Endodermal cell (in vitro differentiated cells): Measurements from ENCODE around the gene UNC13C.

DNA sequence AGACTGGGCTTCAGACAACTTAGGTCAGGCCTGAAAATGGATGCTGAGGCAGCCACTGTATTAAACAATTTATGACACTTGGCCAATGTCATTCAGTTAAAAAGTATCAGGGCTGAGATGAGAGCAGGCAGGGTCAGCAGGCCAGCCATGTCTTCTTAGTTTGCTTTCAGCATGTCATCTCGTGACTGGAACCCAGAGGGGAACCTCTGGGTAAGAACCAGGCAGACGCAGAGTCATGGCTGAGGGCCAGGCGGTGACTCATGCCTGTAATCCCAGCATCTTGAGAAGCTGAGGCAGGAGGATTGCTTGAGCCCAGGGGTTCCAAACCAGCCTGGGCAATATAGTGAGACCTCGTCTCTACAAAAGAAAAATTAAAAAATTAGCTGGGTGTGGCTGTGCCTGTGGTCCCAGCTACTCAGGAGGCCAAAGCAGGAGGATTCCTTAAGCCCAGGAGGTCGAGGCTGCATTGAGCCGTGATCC lies 11.8 kb downstream of the BCL2L10 start:
- PRO-cap: no peak

GRCh38 chr15:52178946-52179149 lies 12.3 kb downstream of the GNB5 start:
- PRO-cap: no peak

GRCh38 chr15:52179150-52180203 lies 11.7 kb downstream of the GNB5 start:
- PRO-cap: bidirectional peak, plus-strand start at chr15:52179505, minus-strand start at chr15:52179354; bidirectional peak, plus-strand start at chr15:52180073, minus-strand start at chr15:52179923

DNA sequence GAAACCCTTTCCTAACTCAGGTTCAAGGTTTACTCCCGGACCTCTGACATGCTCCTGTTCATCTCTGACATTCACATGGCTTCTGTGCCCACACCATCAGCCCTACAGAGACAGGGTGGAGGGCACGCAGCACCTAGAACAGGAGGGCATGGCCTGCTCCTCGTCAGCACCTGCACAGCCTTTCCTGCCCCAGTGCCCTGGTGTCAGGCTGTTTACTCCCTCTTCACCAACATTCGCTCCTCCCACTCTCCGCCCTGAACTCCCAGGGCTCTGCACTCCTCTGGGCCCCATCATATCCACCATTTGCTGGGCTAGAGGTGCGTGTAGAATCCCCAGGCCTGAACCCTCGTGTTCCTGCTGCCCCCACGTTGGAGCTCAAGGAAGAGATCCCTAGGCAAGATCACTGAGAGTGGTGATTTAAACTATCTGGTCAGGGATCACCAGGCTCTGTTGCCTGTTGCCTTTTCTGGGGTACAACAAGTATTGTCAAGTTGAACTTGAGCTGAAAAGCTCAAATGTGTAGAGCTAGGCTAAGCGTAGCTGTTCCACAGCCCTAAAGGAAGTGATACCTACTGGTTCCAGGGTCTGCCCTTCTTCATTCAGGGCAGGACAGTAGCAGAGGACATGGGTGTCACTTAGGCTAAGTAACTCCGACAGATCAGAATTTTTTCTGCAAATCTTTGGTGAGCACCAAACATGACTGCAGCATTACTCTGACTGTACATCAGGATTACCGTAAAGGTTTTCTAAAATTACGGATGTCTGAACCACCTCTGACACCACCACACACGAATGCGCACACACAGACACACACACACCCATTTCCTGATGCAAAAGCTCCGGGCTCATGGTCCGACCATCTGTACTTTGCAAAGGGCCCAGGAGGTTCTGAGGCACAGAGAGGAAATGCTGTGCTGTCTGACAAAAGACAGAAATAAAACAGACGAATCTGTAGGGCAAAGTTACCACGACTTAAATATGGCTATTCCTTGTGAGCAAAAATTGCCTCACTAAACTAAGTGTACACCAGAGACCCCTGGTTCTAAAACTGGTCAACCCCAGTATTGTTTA lies 43.7 kb upstream of the GNB5 start:
- PRO-cap: no peak

DNA sequence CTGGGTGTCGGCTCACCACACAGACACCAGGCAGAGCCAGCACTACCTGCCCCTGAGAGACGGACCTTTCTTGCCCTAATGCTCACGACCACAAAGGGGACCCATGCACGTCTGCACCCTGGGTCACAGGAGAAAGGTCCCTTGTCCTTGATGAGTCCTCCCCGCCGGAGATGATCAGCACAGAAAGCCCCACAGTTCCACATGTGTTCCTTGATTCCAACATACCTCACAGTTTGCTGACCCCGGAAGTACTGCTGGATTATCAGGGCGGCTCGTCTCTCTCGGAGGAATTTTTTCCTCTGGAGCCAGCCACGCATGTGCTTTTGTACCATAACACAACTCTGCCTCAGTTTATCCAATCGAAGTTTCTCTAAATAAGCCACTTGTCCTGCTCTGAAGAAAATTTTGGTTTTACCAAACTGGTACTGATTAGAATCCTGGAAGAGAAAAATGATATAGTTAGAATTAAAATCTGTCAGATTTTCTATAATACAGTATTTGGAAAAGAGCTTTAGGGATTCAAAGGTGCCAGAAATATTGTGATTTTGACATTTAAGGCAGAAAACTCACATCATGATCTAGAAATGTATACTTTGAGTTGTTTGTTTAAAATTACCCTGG lies 51.4 kb downstream of the MYO5C start:
- PRO-cap: no peak

GRCh38 chr15:52286045-52286244 lies 9.7 kb downstream of the MYO5C start:
- PRO-cap: no peak

DNA sequence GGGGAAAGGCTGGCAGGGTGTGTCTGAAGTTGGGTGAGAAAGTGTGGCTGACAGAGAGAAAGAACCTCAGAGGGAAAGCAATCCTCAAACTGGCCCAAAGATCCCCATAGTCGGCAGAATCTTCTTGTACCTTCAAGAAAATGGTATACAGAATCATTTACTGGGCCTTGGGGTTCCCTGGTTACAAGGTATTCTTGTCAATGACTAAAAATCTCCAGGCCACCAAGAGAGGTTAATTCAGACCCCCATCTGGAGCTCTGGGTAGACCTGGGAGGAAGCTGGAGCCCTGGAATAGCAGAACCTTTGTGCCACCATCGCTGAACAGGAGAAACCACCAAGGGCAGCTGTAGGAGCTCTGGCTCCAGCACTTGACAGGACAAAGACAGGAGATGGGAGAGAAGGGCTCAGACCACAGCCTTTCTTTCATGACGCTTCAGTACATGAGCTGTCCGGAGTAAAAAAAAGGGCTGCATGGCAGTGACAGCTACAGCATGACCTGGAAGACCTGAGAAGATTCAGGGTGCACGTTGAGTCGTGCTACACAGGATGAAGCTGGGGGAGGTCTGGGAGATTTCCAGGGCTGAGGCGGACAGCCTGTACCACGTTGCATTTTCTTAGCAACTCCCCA lies 15.2 kb upstream of the MYO5C start:
- PRO-cap: no peak

GRCh38 chr15:52481759-52482308 lies 46.8 kb downstream of the MYO5A start:
- PRO-cap: no peak

DNA sequence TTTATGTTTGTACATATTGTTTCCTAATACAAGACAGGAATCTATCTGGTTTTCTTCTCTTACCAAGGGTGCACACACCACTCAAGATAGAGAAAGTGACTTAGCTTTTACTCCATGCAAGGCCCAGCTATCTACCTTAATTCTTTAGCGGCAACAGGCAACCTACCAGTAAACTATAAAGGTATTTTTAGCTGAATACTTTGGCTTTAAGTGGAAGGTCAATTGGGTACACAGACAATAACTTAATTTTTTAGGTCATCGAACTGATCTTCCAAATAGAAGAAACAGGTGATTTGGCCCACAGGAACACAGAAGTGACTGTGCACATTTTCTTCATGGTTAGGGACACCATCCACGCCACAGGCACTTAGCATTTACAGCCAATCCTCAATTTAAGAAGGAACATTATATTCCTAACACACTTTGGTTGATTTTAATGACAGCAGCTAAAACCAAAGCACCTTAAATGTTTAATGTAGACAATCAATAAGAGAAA lies 2.0 kb downstream of the ARPP19 start:
- PRO-cap: no peak

- PRO-cap: no peak
Measured at GRCh38 chr15:52662887-52663446, 16.2 kb downstream of the ATOSA start.

- PRO-cap: no peak
Measured at GRCh38 chr15:52677964-52678107, 1.4 kb downstream of the ATOSA start.

- PRO-cap: bidirectional peak, plus-strand start at chr15:52678524, minus-strand start at chr15:52678344
Measured at GRCh38 chr15:52678108-52678498, 1.1 kb downstream of the ATOSA start.

GRCh38 chr15:52679996-52680342 lies 781 bp upstream of the ATOSA start:
- PRO-cap: no peak

GRCh38 chr15:52797673-52798271 lies 7.6 kb upstream of the ONECUT1 start:
- PRO-cap: no peak

DNA sequence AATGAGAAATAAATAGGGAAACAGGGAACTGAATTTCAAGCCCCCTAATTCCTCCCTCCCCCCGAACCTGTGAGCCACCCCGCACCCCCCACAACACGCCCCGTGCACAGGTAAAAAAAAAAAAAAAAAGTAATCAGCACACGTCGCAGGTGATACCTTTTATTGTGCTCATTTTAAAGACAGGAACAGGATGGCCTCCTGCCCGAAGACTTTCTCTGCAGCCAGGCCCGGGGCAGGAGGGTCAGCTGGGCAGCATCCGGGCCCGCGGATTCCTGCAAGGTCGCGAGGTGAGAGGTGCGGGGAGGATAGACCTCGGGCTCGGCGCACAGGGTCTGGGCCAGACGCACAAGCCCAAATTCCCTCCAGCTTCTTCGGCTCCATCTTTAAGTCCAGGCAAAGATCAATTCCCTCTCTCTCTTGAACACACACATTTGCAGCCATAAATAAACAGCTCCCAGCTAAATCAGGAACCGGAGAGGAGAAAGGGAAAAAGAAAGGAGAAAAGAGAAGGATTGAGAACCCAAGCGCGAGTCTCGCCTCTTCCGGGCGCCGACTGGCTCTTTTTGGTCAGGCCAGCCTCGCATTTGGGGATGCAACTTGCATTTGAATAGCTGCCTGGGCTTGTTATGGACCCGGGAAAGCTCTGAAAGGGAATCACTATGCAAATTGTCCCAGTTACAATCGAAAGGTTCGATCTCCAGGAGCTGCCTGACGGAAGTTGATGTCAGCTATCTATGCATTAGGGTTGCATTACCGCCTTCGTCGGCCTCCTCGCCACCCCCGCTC lies 14.4 kb upstream of the ONECUT1 start:
- PRO-cap: unidirectional peak, minus-strand start at position 553 of the sequence

DNA sequence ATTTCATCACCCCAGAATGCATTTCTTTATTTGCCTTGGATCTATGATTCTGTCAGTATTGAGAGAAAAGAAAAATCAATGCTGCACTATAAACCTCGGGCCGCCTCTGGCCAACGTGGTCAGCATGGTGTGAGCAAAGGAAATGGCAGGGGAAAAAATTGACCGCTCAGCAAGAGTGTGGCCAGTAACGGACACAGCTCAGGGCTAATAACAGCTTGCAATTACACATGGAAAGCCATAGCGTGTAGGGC lies 184.2 kb upstream of the ONECUT1 start:
- PRO-cap: no peak

DNA sequence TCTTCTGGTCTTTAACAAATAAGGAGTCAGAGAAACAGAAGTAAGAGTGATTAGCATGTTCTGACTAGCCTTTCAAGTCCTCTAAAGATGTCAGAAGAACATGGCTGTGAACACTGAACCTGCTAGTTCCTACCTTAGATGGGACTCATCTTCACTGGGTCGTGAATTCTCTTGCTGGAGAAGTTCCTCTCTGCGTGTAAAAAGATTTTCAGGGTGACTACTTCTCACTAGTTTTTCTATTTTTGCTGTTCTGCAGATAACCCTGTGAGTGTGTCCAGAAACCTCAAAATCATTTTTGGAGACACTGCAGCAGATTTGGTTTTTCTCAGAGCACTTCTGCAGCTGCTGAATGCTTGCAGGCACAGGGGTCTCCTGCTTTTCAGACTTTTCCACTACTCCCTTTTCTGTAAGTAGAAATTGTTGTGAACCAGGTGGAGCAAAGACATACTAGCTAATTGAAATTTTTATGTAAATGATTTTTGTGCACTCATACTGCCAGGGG lies 185.4 kb upstream of the ONECUT1 start:
- PRO-cap: no peak

DNA sequence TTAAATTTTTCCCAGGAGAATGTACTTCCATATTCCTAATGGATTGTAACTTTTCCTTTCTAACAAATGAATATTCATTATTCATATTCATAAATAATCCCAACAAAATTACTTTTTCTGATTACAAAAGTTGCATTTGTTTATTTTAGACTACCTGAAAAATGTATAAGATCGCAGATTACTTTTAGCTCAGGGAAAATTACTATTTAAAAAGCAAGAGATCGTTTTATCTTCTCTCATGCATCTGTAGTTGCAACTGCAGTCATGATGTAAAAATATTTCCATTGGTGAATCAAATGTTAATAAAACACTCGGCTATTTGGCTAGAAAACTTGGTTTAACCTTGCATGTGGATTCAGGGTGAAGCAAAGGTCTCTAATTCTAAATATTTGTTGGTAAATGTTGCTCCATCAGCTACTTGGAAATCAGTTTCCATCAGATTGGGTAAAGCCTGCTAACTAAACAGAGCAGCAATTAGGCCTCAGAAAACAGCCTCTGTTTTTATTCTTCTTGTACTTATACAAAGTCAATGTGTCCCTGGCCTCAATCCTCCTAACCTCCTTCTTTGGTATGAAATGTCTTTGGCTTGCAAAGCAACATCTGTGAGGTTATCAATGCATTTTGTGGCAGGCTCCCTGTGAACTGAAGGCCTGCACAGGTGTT lies 312.5 kb downstream of the WDR72 start:
- PRO-cap: no peak

DNA sequence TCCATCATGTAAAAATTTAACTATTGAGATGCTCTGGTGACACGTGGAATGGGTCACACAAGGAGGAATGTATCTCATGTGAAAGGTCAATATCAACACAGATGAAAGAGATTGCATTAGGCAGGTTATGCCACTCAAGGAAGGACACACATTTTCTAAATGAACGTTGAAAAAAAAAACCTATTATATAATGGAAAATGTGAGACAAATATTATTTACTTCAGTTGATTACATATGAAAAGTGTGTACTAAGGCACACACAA lies 304.2 kb downstream of the WDR72 start:
- PRO-cap: no peak

DNA sequence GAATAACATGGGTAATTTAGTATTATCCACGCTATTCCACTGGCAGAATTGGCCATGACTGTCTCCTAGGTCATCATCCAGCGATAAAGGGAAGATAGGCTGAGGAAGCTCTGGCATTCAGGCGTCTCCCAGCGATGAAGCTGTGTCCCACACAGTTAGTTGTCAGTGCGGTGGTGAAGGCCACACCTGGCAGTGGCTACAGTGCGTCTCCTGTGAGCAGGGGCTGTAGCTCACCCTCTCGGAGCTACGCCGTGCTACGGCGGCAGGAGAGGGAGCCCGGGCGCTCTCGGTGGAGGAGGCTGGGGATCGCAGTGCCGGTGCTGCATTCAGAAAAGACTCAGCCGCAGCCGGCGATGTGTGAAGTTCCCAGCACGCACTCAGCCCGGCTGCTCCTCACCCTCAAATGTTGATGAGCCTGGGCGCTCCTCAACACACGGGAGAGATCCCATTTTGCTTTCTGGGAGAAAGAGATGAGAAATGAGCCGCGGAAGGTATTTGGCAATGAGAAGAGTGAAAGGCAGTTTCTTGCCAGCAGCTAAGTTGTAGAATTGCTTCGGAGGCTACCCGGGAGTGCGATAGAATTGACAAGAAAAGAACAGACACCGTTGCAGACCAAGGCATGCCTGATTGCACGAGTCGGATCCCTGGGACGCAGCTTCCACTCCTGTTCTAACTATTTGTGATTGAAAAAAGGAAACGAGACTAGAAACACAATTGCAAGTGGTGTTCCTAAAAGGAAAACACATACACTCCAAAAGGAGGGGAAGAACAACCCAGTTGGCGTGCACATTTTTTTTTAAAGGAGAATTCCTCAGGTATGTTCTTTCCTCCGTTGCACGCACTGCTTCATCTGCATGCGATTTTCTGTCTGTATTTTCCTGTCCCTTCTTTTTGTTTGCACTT lies at the start of gene UNC13C:
Gene UNC13C, plus strand, starts transcription at position 329 of the 903 bp plus-strand sequence.
- PRO-cap: no peak